Bronchus fibroblast of lung (primary cell): ENCODE measurements around the gene RAB21.

GRCh38 chr12:71456259-71456867 lies 16.8 kb downstream of the LGR5 start:
- RAMPAGE, long total RNA, result no peak

DNA sequence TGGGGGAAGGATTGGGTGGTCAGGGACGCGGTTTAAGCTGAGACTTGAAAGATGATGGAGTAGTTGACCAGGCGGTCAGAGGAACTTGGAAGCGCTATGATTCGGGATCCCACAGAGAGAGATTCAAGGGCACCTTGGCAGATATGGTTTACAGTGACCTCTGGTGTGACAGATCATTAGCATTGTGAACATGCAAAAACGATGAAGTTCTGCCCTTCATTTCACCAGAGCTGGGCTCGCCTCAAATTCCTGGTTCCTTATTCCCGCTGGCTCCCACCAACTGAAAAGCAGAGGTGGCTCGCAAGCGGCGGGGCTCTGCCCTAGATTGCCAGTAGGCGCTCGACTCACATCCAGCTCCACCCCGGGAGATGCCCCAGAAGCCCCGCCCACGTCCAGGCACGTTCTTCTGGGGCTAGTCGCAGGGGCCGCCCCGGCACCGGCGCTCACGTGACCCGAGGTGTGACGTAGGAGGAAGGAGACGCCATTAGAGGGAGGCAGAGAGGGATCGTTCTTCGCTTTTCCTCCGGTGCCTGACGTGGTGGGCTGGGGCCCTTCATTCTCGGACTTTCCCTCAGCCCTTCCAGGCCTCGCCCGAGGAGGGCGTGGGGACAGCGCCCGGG lies at the start of gene RAB21:
Gene RAB21, plus strand, starts transcription at position 465 of the 620 bp plus-strand sequence.
- RAMPAGE, long total RNA, result no peak

DNA sequence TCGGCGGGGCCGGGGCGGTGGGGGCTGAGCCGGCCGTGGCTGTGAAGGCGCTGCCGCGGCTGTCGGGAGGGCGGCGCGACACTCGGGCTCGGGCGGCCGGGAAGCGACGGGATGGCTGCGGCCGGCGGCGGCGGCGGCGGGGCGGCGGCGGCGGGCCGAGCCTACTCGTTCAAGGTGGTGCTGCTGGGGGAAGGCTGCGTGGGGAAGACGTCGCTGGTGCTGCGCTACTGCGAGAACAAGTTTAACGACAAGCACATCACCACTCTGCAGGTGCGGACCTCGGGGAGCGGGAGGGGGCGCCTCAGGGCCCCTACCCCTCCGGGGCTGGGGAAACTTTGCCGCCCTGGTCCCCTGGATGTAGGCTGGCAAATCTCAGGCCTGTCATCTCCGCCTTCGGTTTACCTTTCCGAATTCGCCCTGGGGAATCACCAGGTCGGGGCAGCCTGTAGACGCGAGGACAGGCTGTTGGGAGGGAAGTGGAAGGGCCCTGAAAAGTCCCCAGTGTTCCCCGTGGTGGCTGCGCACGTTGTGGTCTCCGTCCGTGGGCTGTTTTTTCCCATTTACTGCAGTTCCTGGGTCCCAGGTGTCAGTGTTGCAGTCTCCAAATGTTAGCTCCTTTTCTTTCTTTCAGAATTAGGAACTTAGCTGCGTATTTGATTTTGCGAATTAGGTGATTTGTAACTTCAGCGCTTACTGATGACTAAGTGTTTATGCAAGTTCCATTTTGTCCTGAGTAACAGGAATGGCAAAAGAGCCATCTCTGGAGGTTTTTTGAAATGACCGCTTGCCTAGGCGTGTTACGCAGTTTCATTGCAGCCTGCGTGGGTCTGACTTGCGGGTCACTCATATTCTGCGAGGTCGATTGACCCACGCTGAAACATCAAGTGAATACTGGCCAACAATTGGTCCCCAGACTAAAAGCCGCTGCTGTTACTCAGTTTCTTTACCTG lies 631 bp downstream of the RAB21 start:
- RAMPAGE, long total RNA, result no peak

GRCh38 chr12:71756133-71756961 lies 1.7 kb downstream of the RAB21 start:
- RAMPAGE, long total RNA, result no peak

GRCh38 chr12:71770830-71771369 lies 16.2 kb downstream of the RAB21 start:
- RAMPAGE, long total RNA, result no peak

GRCh38 chr12:71787723-71788634 lies 33.3 kb downstream of the RAB21 start:
- RAMPAGE, long total RNA, result no peak

- RAMPAGE, long total RNA, result no peak
Observed at GRCh38 chr12:71791786-71792269, 37.2 kb downstream of the RAB21 start.

- RAMPAGE, long total RNA, result no peak
Observed at GRCh38 chr12:71947351-71948194, 8.9 kb downstream of the TPH2 start.

DNA sequence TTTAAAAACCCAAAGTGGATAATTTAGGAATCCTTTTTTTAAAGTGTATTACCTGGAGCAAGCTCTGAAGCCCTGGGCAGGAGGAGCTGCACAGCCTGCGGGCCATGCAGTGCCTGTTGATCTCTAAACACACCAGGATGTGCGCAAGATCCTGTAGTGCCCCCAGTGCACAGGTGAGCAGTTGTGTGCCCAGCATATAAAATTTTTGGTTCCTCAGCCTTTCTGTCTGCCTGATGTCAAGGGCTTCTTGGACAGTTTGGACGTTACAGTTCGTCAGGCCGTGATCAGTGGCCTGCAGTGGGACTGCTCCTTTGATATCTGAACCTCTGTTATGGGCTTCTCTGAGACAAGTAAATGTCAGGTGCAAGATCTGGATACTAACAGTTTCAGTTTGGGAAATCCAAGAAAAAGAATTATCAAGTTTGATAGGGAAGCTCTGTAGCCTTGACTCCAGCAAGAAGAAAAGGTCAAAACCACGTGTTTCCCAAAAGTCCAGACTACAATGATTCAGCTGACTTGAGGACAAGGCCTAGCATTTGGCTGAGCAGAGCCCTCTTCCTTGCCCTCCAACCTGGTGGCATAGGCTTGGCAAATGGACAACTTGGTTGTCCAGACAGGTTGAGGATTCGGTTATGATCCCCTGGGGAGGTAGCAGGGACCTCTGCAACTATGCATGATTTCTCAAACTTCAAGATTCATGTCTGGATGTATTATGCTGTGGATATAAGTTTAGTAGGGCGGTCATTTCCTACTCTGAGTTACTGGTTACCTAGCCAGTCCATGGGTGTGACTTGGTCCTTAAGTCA lies 1.1 kb downstream of the ATXN7L3B start:
- RAMPAGE, long total RNA, result no peak

DNA sequence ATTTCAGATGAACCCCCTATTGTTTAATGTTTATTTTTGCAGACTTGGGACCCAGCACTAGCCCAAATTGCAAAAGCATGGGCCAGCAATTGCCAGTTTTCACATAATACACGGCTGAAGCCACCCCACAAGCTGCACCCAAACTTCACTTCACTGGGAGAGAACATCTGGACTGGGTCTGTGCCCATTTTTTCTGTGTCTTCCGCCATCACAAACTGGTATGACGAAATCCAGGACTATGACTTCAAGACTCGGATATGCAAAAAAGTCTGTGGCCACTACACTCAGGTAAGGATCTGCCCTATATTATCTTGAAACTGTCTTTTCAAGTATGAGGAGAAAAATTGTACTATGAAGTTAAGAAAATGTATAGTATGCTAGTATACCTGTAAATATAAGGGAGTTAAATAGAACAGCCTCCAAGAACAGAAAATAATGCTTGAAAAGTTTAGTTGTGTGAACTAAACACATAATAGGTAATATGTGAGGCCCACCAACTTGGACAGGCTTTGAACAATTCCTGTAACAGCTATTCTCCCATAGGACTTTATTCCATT lies 1.3 kb downstream of the GLIPR1 start:
- RAMPAGE, long total RNA, result no peak

- RAMPAGE, long total RNA, result no peak
Observed at GRCh38 chr12:75658823-75659236, 147.4 kb upstream of the KRR1 start.

DNA sequence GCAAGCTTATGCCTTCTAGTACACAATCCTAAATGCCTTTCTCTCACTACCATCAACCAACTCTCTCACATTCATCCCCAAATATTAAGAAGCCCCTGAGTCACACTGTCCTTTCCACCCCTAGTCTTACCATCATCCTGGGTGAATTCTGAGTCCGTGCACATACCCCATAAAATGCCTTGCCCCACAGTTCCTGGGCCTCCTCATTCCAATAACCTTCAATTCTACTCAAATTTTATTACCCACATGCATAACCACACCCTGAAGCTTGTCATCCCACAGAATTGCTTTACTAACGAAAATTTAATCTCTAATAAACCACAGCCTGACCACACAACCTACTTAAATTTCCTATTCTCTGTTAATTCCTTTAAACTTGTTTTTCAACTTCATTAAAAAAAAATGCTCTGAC lies 258.9 kb downstream of the NAP1L1 start:
- RAMPAGE, long total RNA, result no peak

DNA sequence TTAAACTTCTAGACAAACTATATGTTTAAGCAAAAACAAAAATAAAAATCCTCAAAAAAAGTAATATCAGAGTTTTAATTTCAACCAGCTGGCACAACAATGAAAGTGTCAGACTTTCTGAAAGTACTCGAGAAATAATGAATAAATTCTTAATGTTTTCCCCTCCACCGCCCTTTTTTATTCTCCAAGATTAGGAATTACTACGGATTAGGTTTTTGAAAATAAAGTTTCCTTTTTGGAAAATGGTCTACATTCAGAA lies 55.0 kb downstream of the NAP1L1 start:
- RAMPAGE, long total RNA, result no peak

GRCh38 chr12:76031221-76032049 lies 53.0 kb downstream of the NAP1L1 start:
- RAMPAGE, long total RNA, result no peak

DNA sequence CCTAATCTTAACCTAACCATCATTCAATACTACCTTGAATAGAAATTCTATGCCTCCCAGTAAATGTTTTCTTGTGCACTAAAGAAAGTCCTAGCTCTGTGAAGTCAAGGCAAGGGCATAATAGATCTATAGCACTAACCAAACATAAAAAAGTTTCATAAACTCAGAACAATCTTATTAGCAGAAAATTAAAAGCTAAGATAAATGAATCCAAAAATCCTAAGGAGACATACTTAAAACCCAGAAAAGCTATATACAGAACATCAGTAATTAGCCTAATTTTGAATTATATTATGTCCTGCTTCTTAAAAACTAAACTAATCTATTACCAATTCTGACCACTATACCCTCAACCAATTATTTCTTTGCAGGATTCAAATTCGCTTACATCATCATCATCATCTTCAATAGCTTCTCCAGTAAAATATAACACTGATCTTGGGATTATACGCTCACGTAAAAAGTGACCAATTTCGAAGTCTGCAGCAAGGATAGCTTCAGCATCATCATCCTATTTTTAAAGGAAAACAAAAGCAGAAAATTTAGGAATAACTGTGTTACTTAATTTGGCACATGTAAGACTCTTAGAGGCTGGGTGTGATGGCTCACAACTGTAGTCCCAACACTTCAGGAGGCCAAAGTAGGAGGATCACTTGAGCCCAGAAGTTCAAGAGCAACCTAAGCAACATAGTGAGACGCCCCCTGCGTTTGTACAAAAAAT lies 34.2 kb downstream of the NAP1L1 start:
- RAMPAGE, long total RNA, result no peak

DNA sequence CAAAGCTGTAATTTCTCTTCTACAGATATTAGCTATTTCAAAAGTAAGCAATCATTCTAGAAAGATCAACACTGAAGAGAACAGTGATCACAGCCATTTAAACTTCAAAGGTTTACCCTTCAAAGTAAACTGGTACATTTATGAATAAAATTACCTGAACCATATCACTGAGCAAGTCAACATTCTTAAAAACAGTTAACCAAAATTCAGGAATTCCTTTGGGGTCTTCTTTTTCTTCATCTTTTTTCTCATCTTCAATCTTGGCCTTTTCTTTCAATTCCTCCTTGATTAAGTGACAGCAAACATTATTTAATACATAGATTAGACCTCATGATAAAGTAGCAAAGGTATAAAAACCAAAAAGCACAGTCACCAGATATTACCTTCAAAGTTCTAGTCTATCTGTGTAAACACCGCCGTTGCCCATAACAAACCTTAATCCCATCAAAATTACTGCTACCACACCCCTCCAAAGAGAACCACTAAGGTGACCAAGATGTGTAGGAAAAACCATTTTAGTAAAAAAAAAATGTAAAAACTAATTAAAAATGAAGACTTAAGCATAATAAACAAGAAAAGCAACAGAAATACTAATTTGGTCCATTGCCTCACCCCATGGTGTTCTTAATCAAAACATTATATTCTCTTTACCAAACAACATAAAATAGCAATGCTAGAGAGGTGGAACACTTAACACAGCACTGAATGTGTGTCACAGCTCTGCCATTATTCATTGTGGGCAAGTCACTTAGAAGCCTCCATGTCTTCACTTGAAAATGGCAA lies 28.4 kb downstream of the NAP1L1 start:
- RAMPAGE, long total RNA, result no peak

DNA sequence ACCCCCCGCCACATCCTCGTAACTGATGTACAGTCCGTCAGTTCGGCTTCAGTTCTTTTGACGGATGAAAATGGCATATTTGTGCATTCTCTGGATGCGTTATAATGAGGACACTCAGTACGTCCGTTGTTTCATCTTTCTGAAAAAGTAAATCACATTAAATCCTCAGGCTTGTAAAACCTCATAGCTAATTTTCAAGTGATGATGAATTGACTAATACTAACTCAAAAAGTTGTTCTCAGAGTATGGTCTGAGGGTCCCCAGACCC lies 756 bp upstream of the NAP1L1 start:
- RAMPAGE, long total RNA, result no peak

GRCh38 chr12:76368891-76369492 lies 20.8 kb upstream of the BBS10 start:
- RAMPAGE, long total RNA, result no peak

DNA sequence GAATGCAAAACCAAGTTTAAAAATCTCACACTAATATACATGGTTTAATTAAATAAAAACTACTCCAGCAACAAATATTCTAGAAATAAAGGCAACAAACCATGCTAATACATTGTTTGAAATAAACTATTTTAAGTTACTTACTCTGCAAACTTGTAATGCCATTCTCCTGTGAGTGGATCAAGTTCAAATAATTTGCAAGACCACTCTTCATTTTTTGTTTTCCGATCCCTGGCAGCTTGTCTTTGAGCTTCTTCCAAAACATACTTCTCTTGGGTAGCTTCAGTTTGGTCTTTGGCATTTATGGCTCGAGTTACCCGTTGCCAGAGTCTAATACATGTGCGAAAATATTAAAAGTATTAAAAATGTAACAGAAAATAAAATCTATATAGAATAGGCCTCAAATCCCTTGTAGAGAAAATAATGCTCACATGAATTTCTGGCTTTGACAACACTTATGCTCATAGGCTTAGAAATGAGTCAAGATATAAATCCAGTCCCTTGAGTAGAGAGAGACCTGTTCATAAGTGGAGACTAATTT lies 21.3 kb upstream of the BBS10 start:
- RAMPAGE, long total RNA, result no peak

GRCh38 chr12:76373606-76374463 lies 25.6 kb upstream of the BBS10 start:
- RAMPAGE, long total RNA, result no peak